Parotid gland (tissue), 1 donor: ENCODE results near the genes OR2J3, TRIM40 and HLA-E.

DNA sequence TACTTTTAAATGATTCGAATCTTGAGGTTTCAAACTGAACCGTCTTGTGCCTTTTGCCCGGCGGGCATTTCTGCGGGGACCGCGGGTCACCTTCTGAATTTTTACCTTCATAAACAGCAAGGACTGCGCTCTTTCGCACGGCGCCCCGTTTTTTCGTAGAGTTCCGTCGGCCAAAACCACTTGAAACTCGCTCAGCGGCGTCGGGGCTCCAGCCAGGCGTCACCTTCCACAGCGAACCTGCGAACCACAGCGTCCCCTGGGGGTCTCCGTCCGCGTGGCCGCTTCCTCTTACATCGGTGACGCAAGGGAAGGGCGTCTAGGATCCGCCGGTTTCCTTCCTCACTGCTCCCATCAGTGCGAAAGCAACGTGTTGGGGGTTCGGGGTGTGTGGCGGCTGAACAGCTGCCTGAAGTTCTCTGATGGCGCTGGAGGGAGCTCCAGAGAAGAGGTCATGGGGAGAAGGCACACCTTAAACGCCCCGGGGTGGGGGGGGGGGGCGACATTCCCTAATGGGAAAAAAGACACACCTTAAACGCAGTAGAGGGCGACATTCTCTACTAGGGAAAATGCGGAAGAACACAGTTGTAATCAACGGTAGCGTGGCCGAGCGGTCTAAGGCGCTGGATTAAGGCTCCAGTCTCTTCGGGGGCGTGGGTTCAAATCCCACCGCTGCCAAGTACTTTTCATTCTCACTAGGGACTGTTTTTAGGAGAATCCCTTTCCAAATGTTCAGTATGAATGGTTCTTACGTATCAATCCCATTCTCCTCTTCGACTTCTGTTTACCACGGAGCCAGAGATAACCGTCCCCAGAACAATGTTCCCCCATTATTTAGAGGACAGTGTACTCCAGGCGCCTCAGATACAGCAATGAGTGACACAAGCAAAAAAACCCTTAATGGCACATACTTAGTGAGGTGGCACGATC is 16.4 kb downstream of the ZNF311 start:
- PRO-cap: no peak

- PRO-cap: no peak
Measured at GRCh38 chr6:29107776-29108219, at the start of gene OR2J3. TSS of gene OR2J3 (plus strand) at chr6:29108058.

- PRO-cap: no peak
Measured at GRCh38 chr6:29232617-29233159, 62.0 kb downstream of the OR2J2 start.

DNA sequence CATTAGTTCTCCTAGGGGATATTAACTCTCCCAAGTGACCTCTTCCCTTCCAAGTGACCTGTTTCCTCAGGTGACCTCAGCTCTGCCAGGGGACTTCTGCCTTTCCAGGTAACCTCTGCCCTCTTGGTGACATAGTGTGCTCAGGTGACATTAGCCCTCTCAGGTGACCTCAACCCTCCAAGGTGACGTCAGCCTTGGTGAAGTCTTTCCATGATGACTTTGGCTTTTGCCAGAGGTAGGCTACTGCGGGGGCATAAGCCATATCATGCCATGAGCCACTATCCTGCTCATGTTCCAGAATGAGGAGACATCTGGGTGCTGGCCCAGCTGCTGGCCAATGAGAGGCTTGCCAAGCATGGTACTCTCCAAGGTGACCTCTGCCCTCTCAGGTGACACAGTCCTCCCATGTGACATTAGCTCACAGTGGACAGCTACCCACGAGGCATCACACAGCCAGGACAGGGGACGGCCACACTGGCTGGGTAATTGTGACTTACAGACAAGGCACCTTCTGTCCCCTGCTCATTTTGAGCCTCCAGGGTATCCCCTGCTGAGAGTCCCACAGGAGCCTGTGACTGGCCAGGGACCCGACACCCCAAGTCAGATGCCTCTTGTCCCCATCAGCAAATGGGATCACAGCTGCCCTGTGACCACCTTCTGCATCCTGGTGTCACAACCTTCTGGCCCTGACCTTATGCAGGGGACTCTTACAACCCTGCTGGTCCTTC is 21.7 kb upstream of the OR2I1P start:
- PRO-cap: no peak

GRCh38 chr6:29656044-29656591 is 774 bp upstream of the MOG start:
- PRO-cap: no peak

GRCh38 chr6:29926396-29926999 is 15.8 kb upstream of the HLA-A start:
- PRO-cap: no peak

GRCh38 chr6:29943955-29944792 is 1.8 kb downstream of the HLA-A start:
- PRO-cap: no peak

DNA sequence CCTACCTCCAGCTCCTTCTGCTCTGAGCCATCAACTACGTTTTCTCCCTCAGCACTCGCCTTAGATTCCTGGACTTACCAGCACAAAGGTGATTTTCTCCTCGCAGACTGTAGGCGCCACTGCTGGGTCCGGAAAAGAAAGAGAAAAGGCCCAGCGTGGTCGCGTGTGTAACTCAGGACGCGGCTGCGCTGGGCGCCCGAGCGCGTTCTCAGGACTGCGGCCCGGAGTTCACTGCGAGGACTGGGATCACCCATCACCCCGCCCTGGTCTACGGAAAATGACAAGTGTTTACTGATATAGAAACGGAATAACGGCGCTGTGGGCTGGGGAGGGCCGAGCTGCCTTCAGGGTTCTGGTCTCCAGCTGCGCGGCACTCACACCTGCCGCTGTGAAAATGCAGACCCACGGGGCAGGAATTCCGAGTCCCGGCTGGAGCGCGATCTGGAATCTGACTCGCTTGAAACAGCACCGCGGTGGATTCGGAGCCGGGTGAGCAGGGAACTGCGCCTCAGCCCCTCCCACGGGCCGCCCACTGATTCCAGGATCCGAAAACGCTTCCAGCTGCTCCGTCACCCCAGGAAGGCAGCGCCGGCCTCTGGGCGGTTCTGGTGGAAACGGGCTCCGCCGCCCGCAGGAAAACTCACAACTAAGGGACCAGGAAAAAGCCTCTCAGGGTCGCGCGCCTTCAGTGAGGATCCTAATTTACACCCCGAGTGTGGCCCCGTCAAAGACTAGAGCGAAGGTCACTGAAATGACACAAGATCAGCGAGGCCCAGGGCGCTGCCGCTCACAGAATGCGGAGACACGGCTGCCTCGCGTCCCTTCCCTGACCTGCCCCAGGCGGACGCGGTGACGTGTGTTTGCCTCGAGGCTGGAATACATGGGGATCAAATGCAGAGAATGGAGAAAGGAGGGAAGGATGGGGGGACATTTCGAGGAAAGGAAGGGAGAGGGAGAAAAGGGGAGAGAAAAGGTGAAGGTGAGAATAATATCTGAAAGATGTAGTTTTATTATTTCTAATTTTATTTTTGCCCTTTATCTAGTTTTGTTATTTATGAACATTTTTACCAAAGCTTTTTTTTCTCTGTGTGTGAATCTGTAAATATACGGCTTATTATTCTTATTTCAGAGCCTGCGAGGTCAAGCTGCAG is 34.6 kb downstream of the HLA-A start:
- PRO-cap: unidirectional peak, minus-strand start at position 223 of the sequence; bidirectional peak, plus-strand start at position 596 of the sequence, minus-strand start at position 464 of the sequence; unidirectional peak, minus-strand start at position 838 of the sequence

- PRO-cap: no peak
Measured at GRCh38 chr6:30135673-30136353, at the start of gene TRIM40. TSS of gene TRIM40 (plus strand) at chr6:30136140.

DNA sequence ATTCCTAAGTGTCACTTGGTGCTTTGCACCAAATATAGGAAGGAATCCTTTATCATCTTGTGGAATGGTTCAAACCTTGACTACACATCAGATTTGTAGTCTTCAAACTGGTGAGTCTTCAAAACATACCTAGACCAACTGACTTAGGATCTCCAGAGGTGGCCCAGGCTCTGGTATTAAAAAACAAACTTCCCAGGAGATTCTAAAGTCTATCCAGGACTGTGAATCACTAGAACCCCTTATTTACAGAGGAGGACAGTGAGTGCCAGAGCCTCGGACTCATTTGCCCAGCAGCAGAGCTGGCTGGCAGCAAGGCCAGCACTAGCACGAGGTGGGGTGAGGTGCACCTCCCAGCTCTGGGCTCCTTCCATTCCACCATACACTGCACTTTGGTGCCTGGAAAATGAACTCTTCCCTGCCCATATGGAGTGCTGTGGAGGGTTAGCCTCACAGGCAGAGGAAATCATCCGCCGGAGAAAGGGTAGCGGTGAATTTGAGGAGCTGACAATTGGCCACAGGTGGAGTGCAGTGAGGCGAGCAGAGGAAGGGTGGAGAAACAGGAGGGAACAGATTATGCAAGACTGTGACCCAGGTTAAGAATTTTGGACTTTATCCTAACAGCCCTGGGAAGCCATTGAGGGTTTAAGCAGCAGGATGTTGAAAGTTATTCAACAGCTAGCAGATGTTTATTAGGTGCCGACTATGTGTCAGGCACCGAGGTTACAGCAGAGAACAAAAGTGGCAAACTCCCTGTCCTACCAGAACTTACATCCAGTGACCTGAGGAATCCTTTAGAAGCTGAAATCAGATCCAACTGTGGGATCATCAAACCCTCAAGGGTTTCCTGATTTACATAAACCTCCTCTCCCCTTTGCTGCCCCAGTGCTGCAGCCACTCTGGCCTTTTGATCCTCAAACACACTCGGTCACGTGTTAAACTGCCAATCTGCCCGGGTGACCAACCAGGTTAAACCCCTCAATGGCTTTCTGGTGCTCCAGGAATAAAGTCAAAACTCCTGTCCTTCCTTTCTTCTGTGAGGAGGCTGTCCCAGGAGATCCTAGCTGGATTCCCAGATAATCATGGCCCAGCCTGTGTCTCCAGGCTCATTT is 6.3 kb downstream of the TRIM26 start:
- PRO-cap: no peak

DNA sequence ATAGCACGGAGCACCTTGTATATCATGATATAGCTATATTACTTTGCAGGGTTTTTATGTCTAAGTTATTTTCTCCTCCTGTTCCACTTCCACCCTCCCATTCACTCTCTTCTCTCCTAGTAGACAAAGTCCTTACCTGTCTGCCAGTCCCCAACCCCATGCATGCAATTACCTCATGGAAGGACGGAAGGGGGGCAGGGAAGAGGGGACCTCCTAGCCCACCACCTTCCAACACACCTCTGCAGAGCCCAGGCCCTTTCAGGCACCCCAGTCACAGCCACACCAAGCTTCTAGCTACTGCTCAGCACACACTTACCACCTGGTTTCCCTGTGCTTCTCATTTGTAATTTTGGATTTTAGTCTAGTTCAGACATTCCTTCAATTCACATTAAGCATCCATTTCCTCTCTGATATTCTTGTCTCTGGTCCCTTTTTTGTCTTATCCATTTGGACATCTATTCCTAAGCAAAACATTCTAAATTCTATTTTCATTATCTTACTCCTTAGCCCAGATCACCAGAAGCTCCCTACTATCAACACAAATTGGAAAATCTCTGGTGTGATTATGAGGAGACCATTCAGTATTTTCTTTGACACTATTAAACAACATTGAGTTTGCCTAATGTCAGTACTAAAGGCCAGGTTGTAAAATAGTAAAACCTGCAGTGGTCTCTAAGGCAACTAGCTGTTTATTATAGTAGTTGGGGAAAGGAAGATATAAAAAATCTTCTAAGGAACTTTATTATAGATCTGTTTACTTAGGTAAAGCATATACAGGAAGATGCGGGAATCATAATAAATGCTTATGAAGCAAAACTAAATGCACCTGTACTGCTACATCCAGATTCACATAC is 9.2 kb upstream of the TRIM39 start:
- PRO-cap: no peak

- PRO-cap: no peak
Measured at GRCh38 chr6:30319065-30320051, 7.4 kb upstream of the TRIM39 start.

- PRO-cap: no peak
Measured at GRCh38 chr6:30327806-30328205, 1.1 kb downstream of the TRIM39 start.

DNA sequence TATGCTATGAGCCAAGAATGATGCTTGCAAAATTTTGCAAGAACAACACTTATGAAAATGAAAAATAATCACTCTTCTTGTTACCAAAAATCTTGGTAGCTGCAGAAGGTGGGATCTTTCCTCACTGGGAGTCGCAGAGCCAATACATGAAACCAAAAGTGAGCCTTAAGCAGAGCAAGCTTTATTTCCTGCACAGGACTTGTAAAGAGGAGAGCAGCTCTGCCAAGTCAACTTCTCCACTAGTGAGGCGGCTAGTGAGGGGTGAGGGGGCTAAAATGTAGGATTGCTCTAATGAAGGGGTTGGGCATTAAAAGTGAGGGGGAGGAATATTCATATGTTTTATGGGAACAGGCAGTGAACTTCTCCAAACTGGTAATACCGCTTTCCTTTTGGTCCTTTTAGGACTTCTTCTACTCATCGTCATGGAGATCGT is 1.6 kb upstream of the HLA-E start:
- PRO-cap: no peak

DNA sequence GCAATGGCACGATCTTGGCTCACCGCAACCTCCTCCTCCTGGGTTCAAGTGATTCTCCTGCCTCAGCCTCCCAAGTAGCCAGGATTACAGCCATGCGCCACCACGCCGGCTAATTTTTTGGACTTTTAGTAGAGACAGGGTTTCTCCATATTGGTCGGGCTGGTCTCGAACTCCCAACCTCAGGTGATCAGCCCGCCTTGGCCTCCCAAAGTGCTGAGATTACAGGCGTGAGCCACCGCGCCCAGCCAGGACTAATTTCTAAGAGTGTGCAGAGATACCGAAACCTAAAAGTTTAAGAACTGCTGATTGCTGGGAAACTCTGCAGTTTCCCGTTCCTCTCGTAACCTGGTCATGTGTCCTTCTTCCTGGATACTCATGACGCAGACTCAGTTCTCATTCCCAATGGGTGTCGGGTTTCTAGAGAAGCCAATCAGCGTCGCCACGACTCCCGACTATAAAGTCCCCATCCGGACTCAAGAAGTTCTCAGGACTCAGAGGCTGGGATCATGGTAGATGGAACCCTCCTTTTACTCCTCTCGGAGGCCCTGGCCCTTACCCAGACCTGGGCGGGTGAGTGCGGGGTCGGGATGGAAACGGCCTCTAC is at the start of gene HLA-E:
TSS of gene HLA-E (plus strand) at position 484 of the 604 bp plus-strand sequence.
- PRO-cap: bidirectional peak, plus-strand start at position 487 of the sequence, minus-strand start at position 260 of the sequence

GRCh38 chr6:30541794-30542868 is 14.2 kb downstream of the GNL1 start:
- PRO-cap: unidirectional peak, minus-strand start at chr6:30541903; unidirectional peak, minus-strand start at chr6:30542240

DNA sequence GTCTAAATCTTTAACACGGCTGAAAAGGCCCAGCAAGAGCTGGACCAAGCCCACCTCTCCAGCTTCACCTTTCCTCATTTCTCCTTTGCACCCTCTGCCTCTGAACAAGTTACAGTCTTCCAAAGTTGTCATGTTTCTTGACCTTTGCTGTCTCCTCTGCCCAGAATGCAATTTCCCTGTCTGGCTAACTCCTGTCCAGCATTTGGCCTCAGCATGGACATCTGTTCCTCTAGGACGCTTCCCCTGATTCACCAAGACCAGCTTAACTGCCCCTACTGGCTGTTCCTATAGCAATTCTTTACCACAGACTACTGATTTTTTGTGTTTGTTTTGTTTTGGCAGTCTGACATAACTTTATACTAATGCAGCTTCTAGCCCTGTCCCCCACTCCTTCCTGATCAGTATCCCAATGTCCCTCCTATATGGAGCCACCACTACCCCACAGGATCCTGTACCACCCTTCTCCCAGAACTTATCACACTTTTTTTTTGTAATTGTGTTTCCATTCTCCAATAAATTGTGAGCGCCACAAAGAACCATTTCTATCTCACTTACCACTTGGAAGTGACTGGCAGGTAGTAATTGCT is 13.3 kb downstream of the GNL1 start:
- PRO-cap: no peak

DNA sequence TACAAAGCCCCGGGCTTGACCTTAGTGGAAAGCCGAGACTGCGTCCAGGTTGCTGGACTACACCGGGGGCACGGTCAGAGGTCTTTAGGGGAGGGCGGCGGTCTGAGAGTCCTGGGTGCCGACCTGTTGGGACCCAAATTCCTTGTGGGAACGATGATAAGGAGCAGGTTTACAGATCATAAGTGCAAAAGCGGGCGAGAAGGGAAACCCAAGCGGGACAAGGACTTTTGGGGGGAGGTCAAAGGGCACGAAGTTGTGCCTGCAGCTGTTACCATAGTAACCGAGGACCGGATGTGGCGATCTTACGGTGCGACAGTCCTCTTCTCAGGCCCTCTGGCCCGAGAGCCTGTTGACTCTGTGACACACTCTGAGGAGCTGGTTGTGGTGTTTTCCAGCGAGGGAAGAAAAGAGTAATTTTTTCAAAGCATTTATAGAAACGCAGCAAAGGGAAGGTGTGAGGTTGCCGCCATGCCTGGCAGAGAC is 373 bp upstream of the PRR3 start:
- PRO-cap: bidirectional peak, plus-strand start at position 24 of the sequence, minus-strand start outside the sequence; unidirectional peak, plus-strand start at position 299 of the sequence

DNA sequence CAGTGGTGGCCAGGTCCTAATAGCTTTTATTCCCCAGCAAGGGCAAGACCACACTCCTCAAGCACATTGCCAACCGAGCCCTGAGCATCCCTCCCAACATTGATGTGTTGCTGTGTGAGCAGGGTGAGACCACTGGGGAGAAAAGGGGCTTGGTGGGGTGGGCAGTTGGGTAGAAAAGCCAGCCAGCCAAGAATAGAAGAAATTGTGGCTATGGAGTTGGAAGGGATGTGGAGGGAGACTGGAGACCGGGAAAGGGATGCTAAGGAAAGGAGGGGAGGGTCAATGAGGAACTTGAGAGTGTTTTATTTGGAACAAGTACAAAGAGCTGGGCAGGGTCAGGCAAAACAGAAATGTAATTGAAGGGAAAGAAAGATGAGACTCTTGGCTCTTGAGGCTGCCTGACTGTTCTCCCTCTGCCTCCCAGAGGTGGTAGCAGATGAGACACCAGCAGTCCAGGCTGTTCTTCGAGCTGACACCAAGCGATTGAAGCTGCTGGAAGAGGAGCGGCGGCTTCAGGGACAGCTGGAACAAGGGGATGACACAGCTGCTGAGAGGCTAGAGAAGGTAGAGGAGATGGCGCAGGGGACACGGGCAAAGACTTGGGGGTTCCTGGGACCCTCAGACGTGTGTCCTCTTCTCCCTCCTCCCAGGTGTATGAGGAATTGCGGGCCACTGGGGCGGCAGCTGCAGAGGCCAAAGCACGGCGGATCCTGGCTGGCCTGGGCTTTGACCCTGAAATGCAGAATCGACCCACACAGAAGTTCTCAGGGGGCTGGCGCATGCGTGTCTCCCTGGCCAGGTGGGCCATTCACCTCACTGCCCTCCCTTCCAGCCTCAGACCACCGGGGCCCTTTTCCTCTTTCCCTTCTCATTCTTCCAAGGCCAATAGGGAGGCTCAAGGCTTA is 12.8 kb downstream of the ABCF1 start:
- PRO-cap: no peak

DNA sequence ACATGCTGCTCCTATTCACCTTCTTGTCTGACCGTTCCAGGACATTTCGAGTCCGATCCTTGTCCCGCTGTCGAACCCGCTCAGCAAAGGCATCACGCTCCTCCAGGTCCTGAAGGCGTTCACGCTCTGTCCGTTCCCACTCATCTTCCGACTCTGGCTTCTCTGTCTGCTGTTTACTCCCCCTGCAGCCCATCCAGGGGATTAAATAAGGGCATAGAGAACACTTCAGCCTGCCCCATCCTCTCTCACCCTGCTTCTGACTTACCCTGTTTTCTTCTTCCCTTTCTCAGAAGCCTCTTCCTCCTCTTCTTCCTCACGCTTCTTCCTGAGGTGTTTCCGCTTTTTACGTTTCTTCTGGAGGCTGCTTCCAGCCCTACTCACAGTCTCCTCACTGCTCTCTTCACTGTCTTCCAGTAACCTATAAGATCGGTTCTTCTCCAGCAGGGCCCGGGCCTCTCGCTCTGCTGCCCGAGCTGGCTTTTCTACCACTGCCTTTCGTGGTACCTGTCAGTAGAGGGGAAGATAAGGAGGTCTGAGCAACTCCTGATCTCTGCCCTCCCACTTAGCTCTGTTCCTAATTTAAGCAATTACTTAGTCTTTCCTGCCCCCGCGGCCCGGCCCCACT is 1.9 kb downstream of the DHX16 start:
- PRO-cap: no peak